ENCODE results near the gene ZSCAN10.

GRCh38 chr16:2858465-2859130, 628 bp upstream of the PRSS22 start:
- PRO-cap: no peak

DNA sequence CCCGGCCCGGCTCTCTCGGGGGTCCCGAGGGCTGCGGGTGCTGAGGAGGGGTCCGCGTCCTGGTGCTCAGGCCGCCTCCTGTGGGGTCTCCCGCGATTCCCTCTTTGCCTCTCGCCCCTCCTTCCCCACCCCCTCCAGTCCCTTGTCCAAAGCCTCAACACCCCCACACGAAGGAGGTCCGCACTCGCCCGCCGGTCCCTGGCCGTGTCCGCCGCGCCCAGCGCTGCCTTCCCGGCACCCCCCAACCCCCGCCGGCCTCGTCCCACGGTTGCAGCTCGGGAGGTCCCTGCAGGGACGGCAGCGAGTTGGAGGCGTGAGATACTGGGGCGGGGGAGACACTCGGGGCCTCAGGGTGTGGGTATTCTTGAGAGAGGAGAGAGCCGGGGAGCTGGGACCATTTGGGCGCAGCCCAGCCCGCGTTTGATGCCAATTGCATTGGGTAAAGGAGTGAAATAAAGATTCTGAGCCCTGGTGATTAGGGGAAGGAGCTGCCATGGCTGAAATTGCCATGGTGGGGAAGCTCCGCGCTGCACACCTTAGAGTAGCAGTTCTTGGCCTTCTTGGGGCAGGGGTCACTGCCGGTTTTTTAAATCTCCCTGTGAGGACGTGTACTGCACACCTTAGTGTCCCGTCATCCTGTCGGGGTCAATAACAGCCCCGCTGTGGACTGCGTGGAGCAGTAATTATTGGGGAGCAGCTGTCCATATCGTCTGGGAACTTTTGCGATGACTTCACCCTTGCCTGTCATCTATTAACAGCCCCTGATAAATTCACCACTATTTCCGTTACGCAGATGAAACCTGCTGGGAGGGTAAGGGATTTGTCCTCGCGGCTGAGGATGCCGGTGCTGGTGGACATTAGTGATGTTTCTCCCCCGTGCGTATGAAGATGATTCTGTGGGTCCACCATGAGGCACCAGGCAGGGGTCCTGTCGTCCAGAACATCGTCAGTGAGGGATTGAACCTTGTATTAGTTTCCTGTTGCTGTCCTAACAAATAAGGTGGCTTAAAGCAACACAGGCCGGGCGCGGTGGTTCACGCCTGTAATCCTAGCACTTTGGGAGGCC, 741 bp downstream of the FLYWCH2 start:
- PRO-cap: no peak

DNA sequence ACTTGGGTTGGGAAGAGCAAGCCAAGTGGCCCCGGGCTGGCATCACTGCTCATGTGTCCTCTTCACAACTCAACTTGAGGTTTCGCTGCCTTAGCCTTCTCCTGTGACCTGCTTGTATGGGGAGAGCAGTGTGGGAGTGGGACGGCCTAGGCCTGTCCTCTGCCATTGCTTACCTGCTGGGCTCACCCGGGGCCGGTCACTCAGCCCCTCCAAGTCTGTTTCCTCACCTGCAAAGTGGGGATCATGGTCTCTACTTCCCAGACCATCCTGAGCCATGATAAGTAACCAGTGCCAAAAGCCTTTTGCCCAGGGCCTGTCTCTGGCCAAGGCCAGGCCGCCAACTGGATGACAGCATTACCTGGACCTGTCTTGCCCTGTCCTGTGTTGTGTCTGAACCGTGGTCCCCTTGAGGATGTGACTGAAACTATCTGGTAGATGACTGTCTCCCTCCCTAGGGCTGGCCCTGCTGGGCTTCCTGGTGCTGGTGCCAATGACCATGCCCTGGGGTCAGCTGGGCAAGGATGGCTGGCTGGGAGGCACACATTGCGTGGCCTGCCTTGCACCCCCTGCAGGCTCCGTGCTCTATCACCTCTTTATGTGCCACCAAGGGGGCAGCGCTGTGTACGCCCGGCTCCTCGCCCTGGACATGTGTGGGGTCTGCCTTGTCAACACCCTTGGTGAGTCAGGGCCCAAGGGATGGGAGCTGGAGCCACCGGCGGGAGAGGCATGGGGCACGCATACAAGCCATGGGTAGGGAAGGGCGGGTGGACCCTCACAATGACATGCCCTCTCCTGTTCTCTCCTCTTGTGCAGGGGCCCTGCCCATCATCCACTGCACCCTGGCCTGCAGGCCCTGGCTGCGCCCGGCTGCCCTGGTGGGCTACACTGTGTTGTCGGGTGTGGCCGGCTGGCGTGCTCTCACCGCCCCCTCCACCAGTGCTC, 1.8 kb downstream of the PAQR4 start:
- PRO-cap: no peak

DNA sequence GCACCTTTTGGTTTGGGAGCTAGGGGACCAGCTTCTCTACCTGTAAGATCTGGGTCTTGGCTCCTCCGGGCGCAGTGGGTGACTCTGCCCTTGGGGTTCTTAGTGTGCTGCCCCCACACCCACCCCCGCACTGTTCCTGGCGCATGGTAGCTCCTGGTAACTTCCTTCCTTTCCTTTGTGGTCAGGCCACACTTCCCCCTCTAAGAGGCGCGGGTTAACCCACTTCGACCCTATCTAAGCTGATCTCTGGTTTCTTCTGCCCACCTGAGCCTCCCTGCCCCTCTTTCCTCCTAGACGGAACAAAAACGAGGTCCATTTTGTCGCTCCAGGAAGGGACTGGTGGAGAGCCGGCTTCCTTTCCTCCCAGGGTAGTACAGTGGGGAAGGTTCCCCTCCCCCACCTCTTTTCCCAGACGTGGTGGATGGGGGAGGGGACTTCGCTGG, 4.7 kb upstream of the CLDN9 start:
- PRO-cap: no peak

- PRO-cap: no peak
These were observed 1.7 kb downstream of the CLDN9 start for GRCh38 chr16:3014291-3014986.

DNA sequence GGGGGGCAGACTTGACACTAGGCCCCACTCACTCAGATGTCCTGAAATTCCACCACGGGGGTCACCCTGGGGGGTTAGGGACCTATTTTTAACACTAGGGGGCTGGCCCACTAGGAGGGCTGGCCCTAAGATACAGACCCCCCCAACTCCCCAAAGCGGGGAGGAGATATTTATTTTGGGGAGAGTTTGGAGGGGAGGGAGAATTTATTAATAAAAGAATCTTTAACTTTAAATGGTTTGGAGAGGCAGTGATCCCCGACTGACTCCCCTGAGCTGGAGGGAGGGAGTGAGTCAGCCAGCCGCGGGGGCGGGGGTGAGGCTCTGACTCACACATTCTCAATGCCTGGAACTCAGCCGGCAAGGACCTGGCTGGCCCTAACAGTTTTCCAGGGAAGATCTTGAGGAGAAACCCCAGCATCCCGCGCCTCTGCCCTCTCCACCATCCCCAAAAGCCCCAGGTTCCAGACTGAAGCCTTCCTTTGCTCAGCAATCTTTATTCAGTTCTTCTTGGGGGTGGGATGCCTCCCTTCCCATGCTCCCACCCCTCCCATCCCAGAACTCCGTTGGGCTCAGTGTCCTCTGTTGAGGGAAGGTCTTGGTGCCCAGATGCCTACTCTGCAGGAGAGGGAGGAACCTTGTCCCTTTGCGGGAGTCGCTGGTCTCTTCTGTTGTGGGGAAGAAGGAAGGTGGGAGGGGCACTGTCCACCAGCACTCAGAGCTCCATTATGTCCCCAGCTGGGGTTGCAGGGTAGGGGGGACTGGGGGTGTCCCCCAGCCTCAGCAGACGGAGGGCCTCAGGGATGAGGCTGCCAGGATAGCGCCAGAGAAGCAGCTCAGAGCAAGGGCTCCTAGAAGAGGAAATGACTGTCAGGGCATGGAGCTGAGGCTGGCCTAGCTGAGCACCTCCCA, 1.3 kb downstream of the HCFC1R1 start:
- PRO-cap: unidirectional peak, minus-strand start at position 288 of the sequence

DNA sequence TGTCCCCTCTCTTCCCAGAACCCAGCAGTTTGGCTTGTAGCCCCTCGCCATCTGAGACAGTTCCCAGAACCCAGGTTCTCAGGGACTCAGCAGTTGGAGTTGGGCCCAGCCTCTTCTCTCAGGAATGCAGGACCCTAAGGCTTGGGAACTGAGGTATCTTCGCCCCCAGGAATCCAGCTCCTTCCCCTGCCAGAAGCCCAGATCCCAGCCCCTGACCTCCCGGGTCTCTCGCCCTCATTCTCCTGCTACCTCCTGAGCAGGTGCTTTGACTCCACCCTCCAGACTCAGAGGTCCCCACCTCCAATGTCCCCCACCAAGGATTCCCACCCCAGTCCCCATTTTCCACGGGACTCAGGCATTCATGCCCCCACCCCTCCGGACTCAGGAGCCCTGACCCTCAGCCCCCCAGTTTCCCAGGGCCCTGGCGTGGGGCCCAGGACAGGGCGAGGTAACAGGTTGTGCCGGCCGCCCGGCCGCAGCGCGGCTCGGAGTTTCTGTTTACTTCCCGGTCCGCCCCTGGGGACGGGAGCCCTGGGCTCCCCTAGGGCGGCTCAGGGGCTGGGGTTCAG, 839 bp downstream of the BICDL2 start:
- PRO-cap: no peak

DNA sequence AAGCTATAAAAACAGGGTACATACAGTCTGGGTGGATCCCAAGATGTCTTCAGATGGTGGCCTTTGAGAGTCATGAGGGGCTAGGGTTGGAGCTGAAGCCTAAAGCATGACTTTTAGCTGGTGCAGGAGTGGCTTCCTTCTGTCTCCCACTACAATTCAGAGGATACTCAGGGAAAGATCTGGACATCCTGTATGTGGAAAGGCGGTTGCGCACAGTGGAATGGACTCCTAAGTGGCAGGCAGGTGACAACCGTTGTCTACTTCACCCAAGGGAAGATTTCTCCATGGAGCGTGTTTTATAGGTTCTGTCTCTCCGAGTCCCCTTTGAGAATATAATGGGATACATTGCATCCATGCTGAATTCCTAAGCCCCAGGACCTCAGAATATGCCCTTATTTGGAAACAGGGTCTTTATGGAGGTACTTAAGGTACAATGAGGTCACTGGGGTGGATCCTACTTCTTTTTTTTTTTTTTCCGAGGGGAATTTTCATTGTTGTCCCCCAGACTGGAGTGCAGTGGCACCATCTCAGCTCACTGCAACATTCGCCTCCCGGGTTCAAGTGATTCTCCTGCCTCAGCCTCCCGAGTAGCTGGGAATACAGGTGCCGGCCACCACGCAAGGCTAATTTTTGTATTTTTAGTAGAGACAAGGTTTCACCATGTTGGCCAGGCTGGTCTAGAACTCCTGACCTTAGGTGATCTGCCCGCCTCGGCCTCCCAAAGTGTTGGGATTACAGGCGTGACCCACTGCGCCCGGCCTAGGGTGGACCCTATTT, 1.4 kb upstream of the IL32 start:
- PRO-cap: no peak

DNA sequence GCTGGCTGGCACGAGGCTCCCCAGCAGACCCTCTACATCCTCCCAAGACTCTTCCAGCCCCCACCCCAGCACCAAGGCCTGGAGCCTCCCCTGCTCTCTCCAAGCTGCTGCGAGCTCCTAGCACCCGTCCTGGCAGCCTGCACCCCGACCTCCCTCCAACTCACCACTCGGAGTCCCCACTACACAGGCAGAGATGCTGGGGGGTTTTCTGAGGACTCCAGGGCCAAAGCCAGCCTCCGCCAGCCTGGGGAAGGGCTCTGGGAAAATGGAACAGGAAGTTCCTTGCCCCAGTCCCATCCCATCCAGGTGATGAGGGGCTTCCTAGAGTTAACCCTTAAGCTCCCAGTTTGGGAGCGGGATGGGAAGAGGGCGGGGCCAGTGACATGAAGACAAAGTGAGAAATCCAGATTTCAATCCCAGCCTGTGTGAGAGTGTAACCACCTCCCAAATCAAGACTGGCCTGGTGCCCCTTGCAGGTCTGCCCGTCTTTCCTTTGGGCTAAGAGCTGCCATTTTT, at the start of gene ZSCAN10:
ZSCAN10 (minus strand) TSS at position 269 of the 516 bp plus-strand sequence.
- PRO-cap: no peak

GRCh38 chr16:3123486-3123888, 11.1 kb downstream of the ZNF205 start:
- PRO-cap: no peak

DNA sequence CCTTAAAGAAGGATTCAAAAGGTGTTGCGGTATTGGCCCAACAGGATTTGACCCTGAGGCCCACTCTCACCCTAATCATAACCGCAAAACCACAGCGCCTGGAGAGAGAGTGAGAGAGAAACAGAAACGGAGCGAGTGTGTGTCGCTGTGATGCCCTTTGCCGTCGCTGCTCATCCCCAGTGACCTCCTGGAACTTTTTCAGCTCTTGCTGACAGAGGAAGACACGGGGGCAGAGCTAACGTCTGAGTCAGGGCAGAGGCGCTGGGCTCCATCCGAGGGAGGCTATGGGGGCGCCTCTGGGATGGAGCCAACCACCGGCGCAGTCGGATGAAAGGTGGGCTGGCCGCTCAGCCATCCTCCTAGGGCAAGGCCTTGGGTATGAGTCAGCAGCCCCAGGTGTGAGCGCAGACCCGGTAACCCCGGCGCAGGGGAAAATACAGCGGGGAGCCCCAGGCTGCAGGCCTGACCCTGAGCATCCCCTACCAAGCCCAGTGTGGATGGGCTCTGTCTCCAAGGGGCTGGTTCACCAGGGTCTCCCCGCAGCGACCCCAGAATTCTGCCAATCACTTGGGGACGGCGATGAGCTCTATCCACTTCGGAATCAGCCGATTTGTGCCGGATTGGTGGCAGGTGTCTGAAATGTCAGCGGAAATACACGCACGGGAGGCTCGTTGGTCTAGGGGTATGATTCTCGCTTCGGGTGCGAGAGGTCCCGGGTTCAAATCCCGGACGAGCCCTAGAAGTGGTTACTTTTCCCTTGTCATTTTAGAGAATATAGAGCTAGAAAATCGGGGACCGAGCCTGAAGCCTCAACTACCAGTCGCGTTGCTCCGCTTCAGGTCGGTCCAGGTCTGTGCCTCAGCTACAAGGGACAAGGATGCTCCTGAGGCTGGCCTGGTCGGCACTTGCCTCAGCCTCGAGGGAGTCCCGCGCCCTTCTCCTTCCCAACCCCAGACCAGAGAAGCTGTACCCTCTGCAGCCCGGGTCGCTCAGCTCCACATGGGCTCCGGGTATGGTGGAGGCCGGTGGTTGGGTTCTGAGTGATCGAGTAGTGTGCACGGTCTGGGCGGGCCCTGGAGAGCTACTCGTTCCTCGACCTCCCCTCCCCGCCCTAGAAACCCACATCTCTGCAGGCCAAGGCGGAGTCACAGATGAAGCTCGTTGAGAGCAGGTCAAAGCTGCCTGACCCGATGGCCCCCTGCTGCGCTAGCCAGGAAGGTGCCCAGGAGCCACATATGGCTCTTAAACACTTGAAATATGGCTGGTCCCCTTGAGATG, 37.0 kb downstream of the ZNF213 start:
- PRO-cap: no peak

DNA sequence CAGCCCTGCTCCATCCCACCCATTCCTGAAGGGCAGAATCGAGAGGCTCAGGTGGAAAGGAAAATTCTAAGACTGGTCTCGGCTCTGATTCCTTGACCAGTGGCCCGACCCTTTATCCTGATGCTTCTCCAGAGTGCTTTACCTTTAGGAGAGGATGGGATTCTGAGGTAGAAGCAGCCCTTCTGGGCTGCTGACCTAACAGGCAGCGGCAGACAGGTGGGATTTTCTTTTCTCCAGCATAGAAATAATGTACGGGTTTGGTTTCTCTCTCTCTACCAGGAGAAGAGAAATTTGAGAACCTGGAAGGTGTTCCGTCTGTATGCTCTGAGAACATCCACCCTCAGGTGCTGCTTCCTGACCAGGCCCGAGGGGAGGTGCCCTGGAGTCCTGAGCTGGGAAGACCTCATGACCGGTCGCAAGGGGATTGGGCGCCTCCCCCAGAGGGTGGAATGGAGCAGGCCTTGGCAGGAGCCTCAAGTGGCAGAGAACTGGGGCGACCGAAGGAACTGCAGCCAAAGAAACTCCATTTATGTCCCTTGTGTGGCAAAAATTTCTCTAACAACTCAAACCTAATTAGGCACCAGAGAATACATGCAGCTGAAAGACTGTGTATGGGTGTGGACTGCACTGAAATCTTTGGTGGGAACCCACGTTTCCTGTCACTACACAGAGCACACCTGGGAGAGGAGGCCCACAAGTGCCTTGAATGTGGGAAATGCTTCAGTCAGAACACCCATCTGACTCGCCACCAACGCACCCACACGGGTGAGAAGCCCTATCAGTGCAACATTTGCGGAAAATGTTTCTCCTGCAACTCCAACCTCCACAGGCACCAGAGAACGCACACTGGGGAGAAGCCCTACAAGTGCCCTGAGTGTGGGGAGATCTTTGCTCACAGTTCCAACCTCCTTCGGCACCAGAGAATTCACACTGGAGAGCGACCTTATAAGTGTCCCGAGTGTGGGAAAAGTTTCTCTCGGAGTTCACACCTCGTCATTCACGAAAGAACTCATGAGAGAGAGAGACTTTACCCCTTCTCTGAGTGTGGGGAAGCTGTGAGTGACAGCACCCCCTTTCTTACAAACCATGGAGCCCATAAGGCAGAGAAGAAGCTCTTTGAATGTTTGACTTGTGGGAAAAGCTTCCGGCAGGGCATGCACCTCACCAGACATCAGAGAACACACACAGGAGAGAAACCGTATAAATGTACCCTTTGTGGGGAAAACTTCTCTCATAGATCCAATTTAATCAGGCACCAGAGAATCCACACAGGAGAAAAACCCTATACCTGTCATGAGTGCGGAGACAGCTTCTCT, 6.3 kb downstream of the ZNF263 start:
- PRO-cap: no peak

GRCh38 chr16:3299176-3299901, 5.9 kb downstream of the TIGD7 start:
- PRO-cap: no peak

- PRO-cap: no peak
These were observed 15.5 kb upstream of the DNASE1 start for GRCh38 chr16:3638990-3639426.

DNA sequence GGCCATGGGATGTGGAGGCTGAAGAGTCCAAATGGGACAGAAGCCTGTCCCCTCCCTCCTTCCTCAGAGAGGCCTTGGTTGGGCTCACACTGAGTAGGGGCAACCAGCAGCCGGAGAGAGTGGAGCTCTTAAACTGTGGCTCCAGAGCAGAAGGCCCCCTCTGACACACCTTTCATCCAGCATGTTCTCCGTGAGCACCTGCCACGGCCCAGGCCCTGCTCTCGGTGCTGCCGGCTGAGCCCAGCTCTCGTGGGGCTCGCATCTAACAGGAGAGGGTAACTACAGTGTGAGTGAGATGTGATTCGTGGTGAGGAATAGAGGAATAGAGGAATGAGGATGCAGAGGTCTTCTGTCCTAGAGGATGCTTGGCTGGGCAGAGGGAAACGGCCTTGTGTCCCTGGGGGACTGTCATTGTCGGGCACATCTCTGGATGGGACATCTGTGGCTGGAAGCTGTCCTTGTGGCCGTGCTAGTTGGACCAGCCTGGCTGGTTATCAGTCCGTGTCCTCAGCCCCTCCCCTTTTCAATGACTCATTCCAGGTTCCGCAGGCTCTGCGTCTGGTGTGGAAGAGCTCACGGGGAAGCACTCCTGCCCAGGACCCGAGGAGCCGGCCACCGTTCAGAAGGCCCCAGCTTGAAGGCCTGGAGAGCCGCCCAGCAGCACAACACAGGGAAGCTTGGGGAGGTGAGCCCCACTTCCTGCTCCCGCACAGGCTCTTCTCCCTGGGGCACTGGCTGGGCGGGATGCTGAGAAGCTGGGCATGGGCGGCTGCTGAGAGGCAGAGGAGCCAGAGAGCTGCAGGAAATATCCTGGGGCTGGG, 11.9 kb upstream of the DNASE1 start:
- PRO-cap: no peak

DNA sequence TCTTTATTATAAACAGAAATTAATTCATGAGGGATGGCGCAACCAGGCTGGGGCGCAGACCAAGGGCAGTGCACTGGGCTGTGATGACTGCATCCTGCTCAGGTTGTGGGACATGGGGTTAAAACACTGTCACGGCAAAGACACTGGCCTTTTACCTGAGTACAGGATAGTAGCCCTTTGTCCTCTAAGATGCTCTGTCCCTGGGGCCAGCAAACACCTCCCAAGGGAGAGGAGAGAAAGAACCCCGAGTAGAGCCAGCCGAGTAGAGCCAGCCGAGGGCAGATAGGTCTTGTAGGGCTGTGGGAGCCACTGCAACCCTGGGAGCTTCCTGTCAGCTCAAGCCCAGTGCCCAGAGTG, 8.7 kb upstream of the DNASE1 start:
- PRO-cap: no peak

DNA sequence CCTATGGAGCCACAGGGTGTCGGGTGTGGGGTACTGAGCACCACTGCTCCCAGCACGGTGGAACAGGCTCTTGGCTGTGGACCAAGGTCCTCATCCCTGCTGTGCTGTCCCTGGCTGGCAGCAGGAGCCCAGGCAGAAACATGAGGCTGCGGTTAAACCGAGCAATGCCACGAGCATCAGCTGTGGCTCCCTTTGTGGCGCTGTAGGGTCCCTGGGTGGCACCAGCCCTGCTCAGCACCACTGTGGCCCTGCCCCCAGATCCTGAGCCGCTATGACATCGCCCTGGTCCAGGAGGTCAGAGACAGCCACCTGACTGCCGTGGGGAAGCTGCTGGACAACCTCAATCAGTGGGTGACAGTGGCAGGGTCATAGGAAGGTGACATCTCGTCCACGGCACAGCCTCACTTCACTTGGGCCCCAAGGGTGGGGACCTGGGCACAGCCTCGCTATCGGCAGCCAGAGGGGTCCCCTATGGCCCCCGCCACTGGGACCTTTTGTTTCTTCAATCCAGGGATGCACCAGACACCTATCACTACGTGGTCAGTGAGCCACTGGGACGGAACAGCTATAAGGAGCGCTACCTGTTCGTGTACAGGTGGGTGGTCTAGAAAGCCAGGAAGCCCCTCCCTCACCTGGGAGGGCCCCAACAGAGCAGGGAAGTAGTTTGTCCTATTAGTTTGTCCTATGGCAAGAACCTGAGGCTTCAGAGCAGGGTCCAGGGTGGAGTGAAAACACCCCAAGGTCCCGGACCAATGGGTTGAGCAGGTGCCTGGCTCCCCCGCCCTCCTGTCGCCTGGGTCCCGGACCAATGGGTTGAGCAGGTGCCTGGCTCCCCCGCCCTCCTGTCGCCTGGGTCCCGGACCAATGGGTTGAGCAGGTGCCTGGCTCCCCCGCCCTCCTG, 1.4 kb downstream of the DNASE1 start:
- PRO-cap: no peak

- PRO-cap: no peak
These were observed 8.5 kb downstream of the DNASE1 start for GRCh38 chr16:3662554-3663786.

DNA sequence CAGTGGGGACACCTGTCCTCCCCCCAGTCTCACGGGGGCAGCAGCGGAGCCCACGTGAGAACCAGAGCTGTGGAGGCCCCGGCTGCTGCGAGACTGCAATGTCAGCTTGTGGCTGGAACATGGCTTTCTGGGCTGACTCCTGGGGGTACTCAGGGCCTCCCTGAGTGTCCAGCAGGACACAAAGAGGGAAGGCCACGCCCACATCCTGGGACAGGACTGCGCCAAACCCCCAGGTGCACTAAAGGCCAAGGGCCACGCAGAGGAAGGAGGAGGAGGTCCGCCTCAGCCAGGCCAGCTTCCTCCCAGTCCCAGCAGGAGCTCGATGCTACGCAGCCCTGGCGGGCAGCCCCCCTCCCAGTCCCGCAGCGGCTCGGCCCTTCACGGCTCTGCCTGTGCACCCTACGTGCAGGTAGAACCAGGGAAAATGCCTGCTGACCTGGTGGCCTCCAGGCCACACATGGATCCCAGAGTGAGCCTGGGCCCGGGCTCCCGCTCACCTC, 21.1 kb downstream of the DNASE1 start:
- PRO-cap: no peak

DNA sequence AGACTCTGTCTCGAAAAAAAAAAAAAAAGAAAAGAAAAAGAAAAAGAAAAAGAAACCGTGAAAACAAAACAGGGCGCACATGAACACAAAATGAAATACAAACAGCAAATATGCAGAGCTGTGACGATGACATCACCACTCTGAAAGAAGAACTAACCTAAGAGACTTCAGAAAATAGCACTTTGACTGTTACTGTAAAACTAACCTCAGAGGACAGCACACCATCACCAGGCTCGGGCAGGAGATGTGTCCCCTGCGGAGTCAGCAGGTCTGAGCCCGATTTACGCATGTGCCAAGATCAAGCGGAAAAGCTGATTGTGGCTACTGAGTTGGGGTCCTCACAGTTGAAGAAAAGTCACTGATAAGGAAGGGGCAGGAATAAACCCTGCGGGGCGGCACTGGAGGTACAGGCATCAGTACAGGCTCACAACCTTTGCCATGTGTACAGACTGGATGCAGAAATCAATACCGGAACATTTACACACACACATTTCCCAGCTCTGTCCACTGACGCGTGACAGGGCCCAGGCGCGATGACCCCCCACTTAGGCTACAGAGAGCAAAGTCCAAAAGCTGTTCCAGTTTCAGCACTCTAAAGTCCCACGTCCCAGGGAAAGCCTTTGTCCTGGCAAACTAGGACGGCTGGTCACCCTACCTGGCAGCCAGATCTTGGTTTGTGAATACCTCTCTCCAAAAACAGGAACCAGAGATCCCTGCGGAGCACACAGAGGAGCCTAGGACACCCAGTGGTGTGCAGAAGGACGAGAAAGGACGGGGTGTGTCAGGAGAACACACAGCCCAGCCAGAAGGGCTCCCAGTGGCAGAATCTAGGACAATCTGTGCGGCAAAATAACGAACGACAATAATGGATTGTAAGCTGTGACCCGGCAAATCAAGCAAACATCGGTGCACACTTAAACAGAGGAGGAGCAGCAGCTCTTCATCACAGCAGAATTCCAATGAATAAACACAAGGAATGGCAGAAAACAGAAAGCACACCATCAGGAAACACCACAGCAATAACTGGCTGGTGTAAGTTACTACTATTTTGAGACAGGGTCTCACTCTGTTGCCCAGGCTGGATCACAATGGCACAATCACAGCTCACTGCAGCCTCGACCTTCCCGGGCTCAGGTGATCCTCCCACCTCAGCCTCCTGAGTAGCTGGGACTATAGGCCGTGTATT, 21.4 kb downstream of the TRAP1 start:
- PRO-cap: no peak